Temporal lobe (tissue), 2 donors: Measurements from ENCODE around the gene GTPBP8.

- RAMPAGE, long total RNA, result no peak
These were observed at the start of gene GTPBP8 for GRCh38 chr3:112990412-112991727. GTPBP8 (plus strand) TSS chr3:112990984.

DNA sequence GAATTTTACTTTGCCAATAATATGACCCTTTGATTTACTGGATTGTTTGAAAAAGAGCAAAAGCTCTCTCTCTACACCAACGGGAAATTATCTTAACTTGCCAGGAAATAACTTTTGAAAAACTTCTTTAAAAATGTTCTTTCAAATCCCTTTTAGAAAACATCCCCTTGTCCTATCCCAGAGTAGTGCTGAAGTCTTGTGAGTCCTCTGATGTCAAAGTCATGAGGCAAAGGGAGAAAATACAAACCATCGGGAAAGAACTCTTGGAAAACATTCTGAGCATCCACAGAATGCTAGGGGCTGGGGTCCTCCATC is 36.4 kb downstream of the BOC start:
- RAMPAGE, long total RNA, result no peak

DNA sequence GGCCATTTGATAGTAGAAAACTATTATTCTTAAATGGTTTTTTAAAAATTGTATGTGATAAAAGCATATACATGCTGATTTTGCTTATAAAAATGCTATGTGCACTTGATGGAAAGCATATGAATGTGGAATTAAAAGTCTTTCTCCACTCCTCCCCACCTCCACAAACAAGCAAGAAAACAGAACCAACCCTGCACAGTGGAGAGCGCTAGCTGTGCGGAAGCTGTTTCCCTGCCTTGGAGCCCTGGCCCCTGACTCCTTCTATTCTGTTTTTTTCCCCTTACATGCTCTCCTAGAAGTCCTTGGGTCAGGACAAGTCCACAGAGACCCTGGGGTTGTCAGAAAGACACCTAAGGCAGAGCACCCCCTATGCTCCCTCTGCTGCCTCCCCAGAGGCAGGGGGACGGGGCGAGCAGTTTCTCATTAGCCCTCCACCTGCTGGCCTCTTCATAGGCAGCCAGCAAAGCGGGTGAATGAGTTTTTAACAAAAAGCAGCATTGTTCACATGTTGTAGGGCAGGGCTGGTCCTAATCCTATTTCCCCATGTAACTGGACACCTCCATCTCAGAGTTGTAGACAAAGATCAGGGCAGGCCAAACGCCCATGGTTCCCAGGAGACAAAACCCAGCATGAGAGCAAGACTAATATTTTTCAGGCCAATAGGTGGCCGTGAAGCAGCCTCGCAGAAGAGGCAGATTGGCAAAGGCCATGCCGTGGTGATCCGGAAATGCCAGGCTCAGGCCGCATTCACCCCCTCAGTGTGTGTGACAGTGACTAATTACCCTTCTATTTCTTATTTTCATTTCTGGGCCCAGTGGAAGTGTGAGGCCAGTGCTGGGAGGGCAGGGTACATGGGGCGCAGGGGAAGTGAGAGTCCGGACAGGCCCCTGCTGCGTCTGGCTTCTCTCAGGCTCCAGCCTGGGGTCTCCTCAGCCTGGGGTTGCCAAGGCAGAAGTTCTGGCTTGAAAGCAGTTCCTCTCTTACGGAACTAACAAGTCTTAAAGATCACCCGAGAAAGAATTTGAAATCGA is 64.5 kb downstream of the BOC start:
- RAMPAGE, long total RNA, result no peak

- RAMPAGE, long total RNA, result no peak
These were observed 66.4 kb downstream of the USF3 start for GRCh38 chr3:113629997-113630503.

GRCh38 chr3:113657920-113658469 is 38.4 kb downstream of the USF3 start:
- RAMPAGE, long total RNA, result no peak

DNA sequence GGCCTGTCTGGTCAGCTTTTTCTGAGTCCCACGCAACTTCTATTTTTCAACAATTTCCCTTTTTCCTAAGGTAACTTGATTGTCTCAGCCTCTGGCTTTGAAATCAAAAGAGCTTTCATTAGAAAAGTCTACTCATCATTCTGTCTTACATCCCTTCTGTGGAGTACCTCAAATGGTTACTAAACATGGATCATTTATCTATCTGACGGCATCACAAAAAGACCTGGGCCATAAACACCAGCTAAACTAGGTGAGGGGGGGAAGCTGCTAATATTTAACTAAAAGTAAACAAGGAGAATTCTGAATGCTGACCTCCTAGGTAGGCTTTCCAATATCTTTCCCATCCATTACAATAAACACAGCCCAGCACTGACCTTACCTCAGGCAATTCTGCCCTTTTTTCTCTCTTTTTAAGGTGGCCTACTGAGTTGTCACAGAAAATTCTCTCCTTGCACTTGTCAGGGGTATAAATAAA is 33.2 kb downstream of the USF3 start:
- RAMPAGE, long total RNA, result no peak

- RAMPAGE, long total RNA, result no peak
These were observed 37.2 kb downstream of the ATP6V1A start for GRCh38 chr3:113783994-113784516.

- RAMPAGE, long total RNA, result no peak
These were observed 560 bp upstream of the ZDHHC23 start for GRCh38 chr3:113947311-113947595.

GRCh38 chr3:114213191-114213795 is 24.1 kb downstream of the ZNF80 start:
- RAMPAGE, long total RNA, result no peak

- RAMPAGE, long total RNA, result no peak
These were observed 5.6 kb downstream of the TIGIT start for GRCh38 chr3:114299380-114299912.

DNA sequence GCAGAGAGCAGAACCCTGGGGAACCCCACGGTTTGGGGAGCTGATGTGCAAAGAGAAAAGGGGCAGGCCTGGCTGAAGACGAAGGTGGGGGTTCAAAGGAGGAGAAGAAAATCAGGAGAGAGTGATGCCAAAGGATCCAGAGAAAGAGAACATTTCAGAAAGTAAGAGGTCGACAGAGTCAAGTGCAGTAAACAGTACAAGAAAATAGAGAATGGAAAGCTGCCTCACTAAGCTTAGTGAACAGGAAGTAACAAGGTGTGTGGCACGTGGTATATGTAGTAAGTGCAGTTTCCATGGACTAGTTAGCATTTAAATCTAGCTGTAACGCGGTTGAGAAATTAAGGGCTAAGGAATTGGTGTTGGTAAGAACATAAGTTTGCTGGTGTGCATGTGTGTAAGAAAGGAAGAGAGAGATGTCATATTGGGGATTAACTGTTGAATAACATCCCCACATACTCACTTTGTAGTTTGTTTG is 13.6 kb downstream of the TIGIT start:
- RAMPAGE, long total RNA, result no peak

DNA sequence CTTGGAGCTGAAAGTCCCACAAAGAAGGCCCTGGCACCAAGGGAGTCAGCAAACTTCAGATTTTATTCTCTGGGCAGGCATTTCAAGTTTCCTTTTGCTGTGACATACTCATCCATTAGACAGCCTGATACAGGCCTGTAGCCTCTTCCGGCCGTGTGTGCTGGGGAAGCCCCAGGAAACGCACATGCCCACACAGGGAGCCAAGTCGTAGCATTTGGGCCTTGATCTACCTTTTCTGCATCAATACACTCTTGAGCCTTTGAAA is 15.0 kb downstream of the TIGIT start:
- RAMPAGE, long total RNA, result no peak

- RAMPAGE, long total RNA, result no peak
These were observed 76.7 kb downstream of the TIGIT start for GRCh38 chr3:114370305-114371092.

DNA sequence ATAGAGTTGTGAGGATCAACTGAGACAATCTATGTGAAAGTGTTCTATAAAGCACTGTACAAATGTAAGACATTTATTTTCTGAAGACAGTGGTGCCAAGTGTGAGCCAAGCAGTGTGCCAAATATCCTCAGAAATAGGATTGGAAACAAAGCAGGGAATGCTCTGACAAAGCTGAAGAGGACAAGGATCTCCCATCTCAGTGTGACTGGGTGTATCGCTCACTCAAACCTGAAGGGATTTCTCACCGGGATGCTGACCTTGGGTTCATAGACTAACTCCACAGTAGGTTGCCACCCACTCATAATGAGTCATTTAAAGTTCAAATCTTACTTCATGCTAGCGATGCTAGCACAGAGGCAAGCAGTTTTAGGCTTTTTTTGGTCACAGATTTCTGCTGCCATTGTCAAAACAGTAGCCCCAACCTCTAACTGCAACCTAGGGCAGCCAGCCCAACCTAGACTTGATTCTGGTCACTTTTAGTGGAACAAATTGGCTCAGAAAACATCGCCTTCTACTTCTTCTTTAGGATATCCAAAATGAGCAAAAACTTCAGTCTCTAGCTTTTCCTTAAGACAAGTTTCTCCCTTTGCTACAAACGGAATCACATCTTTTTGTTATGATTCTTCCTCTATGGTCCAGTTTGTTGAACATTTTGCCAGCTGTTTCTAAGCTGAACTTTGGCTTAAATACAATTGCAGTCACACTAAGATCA is 118.6 kb downstream of the TIGIT start:
- RAMPAGE, long total RNA, result no peak

DNA sequence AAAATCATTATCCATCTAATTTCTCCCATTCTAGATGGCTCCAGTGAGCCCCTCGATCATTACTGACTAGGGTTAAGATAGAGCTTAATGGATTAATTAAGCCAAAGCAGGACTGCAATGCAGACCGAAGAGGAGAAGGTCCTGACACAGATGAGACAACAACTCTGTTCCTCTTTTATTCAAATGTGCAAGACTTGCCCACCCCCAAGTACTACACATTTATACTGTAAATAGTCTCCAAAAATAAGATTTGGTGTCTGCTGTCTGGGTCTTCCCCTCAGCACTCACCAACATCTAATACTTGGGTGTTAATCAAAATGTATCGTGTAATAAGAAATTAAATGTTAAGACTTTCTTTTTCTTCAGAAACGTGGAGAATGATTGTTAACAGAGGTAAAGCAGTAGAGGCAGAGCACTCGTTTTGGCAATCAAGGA is 133.6 kb downstream of the TIGIT start:
- RAMPAGE, long total RNA, result no peak

- RAMPAGE, long total RNA, result no peak
These were observed 283.3 kb downstream of the ZBTB20 start for GRCh38 chr3:114863729-114864160.

DNA sequence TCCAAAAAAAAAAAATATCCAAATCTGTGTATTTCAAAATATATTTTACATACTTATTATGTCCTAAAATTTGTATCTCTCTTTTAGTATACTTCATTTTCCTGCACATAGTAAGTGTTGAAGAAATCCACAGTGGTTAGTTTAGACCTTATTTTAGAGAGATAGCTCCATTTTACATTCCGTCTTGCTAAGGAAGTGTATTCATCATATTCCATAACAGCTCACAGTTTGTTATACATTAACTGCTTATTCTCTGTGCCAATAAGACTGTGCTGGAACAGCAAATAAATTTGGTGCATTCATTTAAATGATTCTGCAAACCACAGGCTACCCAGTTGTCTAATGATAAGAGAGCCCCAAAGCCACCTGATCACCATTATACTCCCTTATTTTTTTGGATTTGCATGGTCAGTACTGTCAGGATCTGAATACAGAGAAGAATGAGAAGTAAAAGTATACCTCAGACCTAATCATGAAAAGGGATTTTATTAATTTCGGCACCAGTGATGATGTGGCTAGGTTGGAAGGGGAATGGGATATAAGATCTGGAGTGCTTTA is 255.0 kb downstream of the ZBTB20 start:
- RAMPAGE, long total RNA, result no peak

DNA sequence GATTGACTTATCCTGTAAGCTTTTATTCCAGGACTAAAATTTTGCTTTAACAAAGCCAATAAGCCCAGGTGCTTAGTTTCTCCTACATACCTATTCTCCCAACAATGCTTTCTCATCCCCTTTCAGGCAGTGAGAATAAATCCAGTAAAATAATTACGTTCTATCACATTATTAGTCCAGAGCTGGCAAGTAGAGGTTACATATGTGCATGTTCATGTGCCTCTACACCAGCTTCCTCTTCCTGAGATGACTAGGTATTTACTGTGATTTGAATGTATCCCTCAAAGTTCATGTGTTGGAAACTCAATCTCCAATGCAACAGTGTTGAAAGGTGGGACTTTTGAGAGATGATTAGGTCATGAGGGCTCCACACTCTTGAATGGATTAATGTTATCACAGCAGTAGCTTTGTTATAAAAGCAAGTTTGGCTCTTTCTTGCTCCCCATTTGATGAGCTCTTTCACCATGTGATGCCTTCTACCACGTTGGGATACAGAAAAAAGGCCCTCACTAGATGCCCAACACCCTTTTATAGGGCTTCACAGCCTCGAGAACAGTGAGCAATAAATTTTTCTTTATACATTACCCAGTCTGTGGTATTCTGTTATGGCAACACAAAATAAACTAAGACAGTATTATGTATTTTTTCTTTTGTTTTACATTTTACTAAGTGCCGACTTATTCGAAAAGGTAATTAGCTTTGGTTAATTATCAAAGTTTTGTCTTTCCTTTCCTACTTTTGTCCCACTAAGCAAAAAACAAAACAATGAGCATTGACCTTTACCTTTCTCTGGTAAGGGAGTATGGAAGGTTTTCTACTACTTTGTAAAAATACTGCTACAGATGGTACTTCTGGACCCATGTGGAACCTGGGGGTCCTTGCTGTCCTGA is 137.5 kb downstream of the ZBTB20 start:
- RAMPAGE, long total RNA, result no peak

- RAMPAGE, long total RNA, result no peak
These were observed 123.7 kb downstream of the ZBTB20 start for GRCh38 chr3:115023300-115023870.

DNA sequence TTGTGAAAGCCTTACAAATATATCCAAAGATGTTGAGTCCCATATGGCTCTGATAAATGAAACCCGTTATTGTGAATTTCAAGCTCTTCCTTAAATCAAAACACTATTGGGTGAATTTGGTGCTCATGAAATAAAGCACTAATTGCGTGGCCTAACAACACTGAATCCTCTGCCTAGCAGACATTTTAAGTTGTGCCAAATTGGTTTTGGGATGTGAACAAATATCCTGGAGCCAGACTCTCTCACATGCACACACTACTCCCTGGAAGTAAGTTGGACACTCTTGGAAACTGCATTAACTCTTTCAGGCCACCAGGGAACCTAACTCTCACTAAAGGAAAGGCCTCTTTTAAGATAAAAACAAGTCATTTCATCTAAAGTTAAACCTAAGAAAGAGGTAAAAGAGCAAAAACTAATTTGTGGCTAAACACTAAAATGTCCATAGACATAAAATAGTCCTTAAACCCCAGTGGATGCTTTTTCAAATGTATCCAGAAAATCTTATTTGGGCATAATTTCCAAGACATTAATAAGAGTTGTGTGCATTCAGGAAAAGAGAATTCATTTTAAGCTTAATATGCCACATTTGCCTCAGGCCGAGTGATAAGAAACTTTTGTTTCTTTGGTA is 61.9 kb downstream of the ZBTB20 start:
- RAMPAGE, long total RNA, result no peak